ENCODE results near the genes TMEM9B and ADM.

GRCh38 chr11:8963792-8965181 lies at the start of gene TMEM9B:
Gene TMEM9B, minus strand, starts transcription at chr11:8964442.
- RRBS, 2 experiments, result 2% methylated on average over 45 to 49 of the region's 101 CpGs

- RRBS, 2 experiments, result 3 to 8% methylated on average over 12 to 15 of the region's 28 CpGs
Measured at GRCh38 chr11:9004384-9004659, 521 bp upstream of the NRIP3 start.

DNA sequence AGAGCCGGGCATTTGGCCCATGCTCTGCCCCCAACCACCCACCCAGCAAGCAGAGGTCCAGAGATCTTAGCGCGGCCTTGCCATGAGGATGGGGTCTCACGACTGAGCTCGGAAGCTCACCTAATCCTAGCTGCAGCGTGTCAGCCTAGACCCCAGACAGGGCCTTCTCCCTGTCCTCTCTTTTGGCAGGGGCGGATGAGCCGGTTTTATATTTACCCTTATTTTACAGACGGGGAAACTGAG lies 374 bp upstream of the DENND5A start:
- RRBS, 2 experiments, result 3% methylated on average over 1 of the region's 9 CpGs

GRCh38 chr11:9364038-9365131 lies 20.1 kb upstream of the IPO7 start:
- RRBS, 2 experiments, result 1 to 2% methylated on average over 12 of the region's 69 CpGs

- RRBS, 2 experiments, result no CpG with 5 or more reads among the region's 2 CpGs
Measured at GRCh38 chr11:9428686-9429251, 32.0 kb upstream of the ZNF143 start.

GRCh38 chr11:9445776-9446552 lies 14.8 kb upstream of the ZNF143 start:
- RRBS, 2 experiments, result no CpG with 5 or more reads among the region's 5 CpGs

DNA sequence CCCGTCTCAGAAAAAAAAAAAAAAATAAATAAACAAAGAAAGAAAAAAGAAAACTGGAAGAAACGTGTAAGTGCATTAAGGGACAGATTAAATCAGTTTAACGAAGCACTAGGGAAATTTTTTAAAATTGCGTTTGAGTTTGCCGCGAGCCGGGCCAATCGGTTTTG lies 917 bp upstream of the WEE1 start:
- RRBS, 2 experiments, result 3% methylated on average over 2 of the region's 8 CpGs

- RRBS, 2 experiments, result no CpG with 5 or more reads among the region's 3 CpGs
Measured at GRCh38 chr11:9767978-9768367, 104.1 kb downstream of the SWAP70 start.

DNA sequence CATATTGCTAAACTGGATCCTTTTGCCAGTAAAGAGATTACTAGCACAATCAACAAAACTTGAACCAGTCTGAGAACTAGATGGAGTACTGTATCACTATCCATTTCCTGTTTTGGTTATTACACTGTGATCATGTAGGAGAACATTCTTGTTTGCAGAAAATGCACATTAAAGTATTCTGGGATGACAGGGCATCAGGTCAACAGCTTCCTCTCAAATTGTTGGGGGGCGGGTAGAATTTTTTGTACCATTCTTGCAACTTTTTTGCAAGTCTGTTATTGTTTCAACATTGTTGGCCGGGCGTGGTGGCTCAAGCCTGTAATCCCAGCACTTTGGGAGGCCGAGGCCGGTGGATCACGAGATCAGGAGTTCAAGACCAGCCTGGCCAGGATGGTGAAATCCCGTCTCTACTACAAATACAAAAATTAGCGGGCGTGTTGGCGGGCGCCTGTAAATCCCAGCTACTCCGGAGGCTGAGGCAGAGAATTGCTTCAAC lies 1.9 kb downstream of the SBF2 start:
- RRBS, 2 experiments, result no CpG with 5 or more reads among the region's 12 CpGs

DNA sequence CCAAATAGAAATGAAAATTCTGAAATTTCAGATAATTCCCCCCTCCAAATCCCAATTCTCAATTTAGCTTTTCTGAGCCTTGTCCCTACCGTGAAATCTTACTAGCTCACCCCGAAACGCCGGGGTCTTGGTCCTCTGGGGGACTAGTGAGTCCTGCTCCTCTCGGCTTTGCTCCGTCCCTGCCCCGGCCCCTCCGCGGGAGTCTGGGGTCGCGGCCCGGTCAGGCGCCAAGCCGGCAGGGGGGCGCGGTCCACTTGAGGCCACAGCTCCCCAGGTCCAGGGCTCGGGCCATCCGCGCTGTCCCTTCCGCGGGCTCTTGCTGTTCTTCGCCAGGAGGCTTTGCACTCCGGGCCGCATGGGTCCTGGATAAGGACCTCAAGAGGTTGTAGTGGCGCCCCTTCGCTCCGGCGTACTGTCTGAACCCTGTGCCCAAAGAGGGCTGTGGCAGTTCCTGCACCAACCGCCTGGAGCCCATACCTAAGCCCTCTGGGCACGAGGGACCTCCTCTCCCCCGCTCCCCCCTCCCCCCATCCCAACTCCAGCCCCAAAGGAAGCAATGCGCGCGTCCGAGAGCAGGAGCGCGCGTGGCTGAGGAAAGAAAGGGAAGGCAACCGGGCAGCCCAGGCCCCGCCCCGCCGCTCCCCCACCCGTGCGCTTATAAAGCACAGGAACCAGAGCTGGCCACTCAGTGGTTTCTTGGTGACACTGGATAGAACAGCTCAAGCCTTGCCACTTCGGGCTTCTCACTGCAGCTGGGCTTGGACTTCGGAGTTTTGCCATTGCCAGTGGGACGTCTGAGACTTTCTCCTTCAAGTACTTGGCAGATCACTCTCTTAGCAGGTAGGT lies at the start of gene ADM:
ADM (plus strand) TSS at position 684 of the 846 bp plus-strand sequence.
- RRBS, 2 experiments, result under 1 to 2% methylated on average over 9 to 10 of the region's 47 CpGs

GRCh38 chr11:10318485-10318955 lies 13.6 kb downstream of the ADM start:
- RRBS, 2 experiments, result no CpG with 5 or more reads among the region's 4 CpGs

DNA sequence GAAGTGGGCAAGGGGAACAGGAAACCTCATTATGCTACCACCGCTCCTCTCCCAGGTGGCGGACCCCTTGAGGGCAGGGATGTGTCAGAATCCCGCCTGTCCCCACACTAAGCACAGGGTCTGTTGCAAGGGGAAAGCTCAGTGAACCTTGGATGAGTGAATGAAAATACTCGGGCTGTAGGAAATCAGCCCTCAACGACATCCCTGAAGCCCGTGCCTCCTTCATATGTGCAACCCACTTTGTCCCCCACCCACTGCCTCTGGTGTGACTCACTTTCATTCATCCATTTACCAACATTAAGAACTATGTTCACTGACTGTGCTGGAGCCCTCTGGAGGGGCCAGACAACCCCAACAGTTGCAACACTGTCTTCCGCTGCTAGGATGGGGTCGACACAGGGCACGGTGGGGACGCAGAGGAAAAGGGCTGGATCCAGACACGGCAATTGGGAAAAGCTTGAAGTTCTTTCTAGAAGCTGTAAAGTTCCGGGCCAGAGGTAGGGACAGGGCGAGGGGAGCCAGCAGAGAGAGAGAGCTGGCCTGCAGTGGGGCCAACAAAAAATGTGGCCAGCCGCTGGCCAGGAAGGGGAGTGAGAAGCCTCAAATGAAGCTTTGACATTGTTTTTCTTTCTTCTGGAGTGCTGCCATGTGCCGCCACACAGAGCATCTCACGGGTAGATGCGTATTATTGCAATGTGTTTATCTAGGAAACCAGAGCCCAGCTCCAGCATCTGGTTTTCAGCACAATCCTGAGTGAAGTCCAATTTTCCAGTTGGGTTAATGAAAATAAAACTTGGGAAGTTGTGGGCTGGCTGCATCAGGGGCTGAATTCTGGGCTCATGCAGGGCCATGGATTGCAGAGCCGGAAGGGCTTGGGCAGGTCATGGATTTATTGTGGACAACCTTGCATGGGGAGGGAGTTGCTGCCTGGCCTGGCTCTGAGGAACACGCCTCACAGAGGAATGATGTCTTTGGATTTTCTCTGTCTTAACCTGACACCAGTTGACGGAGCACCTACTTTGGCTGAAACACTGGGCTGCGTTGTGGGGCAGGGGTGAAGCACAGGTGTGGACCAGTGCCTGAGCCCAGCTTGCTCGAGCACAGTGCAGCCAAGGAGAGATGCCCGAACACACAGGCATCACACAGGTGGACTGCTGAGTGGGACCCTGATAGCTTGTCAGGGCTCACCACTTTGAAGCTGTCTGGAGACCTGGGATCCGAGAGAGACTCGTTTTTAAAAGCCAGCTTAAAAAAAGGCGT lies 67.7 kb upstream of the AMPD3 start:
- RRBS, 2 experiments, result no CpG with 5 or more reads among the region's 26 CpGs

DNA sequence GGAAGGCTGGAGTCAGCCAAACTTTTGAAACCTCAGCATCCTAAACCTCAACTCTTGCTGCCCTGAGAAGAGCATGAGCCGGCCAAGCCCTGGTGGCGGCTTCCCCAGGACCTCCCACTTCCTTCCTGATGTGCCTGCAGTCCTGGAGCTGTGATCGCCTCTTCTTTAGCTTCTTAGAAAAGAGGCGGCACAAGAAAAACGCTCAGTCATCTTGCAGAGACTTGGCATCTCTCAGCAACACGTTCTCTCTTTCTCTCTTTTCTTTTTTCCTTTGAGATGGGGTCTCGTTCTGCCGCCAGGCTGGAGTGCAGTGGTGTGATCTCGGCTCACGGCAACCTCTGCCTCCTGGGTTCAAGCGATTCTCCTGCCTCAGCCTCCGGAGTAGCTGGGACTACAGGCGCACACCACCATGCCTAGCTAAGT lies 40.3 kb upstream of the AMPD3 start:
- RRBS, 2 experiments, result no CpG with 5 or more reads among the region's 13 CpGs

- RRBS, 2 experiments, result no CpG with 5 or more reads among the region's 3 CpGs
Measured at GRCh38 chr11:10444917-10445335, 10.1 kb upstream of the AMPD3 start.

DNA sequence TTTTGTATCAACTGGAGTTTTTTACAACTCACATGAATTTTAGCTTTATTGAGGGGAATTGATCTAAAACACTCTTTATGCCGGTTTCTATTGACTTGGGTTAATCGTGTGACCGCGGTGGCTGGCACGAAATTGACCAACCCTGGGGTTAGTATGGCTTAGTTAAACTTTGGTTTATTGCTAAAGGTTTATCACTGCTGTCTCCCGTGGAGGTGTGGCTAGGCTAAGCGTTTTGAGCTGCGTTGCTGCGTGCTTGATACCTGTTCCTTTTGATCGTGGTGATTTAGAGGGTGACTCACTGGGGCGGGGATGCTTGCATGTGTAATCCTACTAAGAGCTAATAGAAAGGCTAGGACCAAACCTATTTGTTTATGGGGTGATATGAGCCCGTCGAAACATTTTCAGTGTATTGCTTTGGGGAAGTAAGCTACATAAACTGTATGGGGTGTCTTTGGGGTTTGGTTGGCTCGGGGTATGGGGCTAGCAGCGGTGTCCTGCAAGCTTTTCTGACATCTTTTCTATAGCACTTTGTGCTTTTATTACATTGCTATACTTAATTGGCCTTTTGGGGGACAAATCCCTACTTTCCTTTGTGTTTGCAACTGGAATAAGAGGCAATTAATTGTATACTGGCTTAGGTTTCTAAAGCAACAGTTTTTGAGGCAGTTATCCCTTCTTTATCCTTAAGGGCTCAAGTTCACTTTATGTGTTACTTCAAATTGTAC lies 31.0 kb downstream of the RNF141 start:
- RRBS, 2 experiments, result no CpG with 5 or more reads among the region's 15 CpGs

- RRBS, 2 experiments, result no CpG with 5 or more reads among the region's 2 CpGs
Measured at GRCh38 chr11:10592398-10592692, 23.9 kb upstream of the LYVE1 start.

- RRBS, 2 experiments, result no CpG with 5 or more reads among the region's 7 CpGs
Measured at GRCh38 chr11:10908747-10909077, 50.9 kb upstream of the ZBED5 start.

- RRBS, 2 experiments, result no CpG with 5 or more reads among the region's 4 CpGs
Measured at GRCh38 chr11:11449313-11449916, 96.4 kb upstream of the CSNK2A3 start.

DNA sequence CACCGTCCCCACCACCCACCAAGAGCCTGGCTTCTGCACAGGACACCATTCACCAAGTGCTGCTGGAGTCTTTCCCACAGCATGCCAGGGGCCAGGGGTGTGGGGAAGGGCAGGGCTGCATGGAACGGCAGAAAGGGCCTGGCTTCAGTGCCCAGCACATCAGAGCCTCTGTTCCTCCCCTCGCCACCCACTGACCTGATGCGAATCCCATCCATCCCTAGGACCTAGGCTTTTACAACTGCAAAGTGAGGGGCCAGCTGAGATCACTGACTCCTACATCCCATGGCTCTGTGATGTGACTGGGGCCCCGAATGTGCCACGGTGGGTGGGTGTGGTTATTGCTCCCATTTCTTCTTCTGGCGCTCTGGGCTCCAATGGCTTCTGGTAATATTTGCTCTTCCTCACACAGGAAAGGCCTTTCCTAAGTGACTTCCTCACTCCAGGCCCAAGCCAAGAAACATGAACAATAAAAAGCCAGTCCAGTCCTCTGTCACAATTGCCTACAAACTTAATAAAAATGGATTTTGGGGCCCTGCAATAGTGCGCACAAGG lies 78.3 kb downstream of the GALNT18 start:
- RRBS, 2 experiments, result no CpG with 5 or more reads among the region's 8 CpGs

- RRBS, 2 experiments, result no CpG with 5 or more reads among the region's 4 CpGs
Measured at GRCh38 chr11:11577241-11577645, 44.6 kb downstream of the GALNT18 start.

Data from NT2/D1 (cell line).